Peritoneum (tissue), 1 donor: ENCODE measurements around a stretch of chr20.

DNA sequence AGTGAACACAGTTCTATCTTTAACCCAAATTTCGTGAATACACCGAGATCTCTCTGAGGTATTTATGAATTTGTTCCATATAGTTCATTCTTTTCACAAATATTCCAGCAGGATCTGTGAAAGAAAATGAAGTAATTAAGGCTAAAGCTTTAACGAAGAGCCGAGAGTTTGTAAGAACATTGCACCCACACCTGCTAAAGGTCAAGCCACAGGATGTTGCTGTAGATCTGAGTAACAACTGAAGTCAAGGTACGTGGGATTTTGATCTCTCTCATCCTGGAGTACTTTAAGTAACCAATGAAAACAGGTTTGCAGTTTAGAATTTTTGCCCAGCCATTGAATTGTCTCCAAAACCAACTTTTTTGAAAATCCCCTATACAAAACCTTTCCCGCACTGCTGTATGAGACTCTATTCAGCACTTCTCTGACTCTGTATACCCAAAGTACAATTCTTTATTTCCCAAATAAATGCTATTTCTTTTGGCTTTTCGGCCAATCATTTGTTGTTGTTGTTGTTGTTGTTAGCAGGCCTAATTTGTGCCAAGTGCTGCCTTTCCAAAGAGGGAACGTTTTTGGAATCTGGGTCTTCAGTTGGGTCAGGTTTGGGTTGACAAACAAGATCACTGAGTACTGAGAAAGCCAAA lies 14.8 kb upstream of the SIRPG start:
- PRO-cap = no peak

GRCh38 chr20:1816195-1816737 lies 78.9 kb upstream of the SIRPA start:
- PRO-cap = no peak

- PRO-cap = no peak
These were observed 65.0 kb upstream of the SIRPA start for GRCh38 chr20:1830161-1830722.

- PRO-cap = no peak
These were observed 34.7 kb upstream of the SIRPA start for GRCh38 chr20:1860484-1861025.

GRCh38 chr20:1874225-1875538 lies 20.5 kb upstream of the SIRPA start:
- PRO-cap = no peak

- PRO-cap = no peak
These were observed 48.5 kb downstream of the SIRPA start for GRCh38 chr20:1943528-1944208.

- PRO-cap = no peak
These were observed 17.3 kb downstream of the STK35 start for GRCh38 chr20:2118880-2119421.

DNA sequence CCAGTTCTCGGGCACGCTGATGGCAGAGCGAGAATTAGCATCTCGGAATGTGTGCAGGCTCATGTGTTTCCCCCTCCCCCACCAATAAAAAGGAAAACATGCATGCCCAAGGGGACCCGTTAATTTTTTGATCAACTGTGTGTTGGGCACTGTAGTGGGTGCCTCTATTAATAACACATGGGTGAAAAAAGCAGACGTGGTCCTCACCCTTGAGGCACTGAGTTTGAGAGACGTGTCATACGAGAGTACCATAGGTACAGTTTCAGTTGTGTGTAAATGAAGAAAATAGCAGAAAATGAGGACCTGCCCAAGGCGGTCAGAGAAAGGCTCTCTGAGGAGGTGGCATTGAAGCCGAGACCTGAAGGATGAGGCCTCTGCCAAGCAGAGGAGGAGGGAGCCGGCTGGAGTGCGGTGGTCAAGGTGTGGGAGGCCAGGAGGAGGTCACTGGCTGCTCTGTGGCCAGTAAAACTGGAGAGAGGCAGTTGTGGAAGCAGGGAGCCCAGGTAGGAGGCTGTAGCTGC lies 27.9 kb downstream of the STK35 start:
- PRO-cap = no peak

GRCh38 chr20:2147649-2148394 lies 46.2 kb downstream of the STK35 start:
- PRO-cap = no peak

DNA sequence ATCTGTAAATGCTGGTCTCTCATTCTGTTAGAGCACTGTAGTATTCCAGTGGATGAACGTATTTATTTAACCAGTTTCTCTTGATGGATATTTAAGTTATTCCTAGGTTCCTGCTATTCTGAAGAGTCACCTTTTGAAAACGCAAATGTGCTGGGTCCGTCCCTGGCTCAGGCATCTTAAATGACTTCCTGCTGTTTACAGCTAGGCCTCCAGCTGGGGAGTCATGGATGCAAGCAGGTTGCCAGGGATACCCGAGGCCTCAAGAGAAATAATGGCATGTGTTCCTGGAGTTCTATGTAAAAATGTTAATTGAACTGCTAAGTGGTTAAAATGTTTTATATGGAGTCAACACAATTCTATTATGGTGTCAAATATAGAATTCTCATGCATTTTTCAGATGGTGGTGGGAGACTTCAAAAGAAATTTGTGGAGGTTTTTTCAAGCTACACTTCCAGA lies 61.0 kb upstream of the TGM3 start:
- PRO-cap = no peak

- PRO-cap = no peak
These were observed 34.7 kb upstream of the TGM3 start for GRCh38 chr20:2261235-2261451.

DNA sequence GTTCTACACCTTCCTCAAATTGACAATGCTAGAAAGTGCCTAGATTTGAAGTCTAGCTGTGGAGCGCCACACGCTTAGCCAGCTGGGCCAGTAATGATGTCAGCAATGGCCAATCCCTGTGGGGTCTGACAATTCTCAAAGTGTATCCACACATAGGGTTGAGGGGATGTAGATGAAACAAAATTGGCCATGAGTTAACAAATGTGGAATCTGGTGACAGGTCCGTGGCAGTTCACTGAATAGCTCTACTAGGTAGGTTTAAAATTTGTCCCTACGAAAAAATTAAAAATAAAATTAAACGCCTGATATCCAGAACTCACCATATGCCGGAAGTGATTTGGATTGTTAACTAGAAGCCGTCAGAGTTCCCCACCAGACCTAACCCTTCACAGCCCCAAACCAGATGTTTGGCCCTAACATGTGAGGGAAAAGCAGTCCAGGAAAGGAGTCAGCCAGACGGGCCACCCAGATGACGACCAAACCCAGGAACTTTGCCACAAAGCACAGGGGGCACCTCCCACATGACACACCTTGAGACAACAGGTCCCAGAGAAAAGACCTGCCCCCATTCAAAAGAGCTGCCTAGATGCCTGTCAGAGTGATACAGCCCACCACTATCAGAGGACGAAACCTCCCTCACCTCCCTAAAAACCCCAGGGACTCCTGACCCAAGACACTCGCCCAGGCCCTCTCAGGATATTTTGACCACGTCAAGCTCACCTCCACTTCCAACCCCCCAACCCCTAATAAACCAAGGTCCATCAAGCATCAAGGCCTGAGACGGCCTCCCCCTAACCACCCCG lies 963 bp downstream of the ZNF343 start:
- PRO-cap = no peak

- PRO-cap = no peak
These were observed 3.9 kb downstream of the NOP56 start for GRCh38 chr20:2656227-2656902.

- PRO-cap = no peak
These were observed 4.5 kb upstream of the CPXM1 start for GRCh38 chr20:2804888-2805266.

- PRO-cap = no peak
These were observed 4.1 kb downstream of the TMEM239 start for GRCh38 chr20:2819973-2820894.

GRCh38 chr20:2836655-2837610 lies 3.5 kb downstream of the PCED1A start:
- PRO-cap = no peak

- PRO-cap = no peak
These were observed 9.2 kb upstream of the PTPRA start for GRCh38 chr20:2863867-2864782.

DNA sequence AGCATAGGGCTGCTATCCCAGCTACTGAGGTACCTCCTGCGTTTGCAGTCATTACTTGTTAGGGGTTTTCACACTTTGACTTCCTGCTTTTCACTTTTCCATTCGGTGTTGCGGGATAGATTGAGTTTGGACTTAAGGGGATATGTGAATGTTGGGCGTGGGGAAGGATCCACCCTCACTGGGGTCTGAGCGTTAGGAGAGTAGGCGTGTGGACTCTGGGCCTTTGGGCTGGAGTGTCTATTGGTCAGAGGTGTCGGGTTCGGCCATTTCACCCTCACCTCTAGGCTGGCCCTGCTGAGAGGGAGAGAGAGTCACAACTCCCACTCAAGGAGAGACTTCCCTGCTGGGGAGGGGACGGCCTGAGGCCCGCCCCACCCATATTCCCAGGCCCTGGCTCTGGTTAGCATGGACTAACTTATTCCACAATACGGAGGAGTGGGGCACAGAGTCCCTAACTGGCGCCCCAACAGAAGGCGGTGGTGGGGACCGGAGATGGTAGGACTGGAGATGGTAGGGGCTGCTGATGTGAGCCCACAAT lies 1.6 kb upstream of the PTPRA start:
- PRO-cap = no peak

DNA sequence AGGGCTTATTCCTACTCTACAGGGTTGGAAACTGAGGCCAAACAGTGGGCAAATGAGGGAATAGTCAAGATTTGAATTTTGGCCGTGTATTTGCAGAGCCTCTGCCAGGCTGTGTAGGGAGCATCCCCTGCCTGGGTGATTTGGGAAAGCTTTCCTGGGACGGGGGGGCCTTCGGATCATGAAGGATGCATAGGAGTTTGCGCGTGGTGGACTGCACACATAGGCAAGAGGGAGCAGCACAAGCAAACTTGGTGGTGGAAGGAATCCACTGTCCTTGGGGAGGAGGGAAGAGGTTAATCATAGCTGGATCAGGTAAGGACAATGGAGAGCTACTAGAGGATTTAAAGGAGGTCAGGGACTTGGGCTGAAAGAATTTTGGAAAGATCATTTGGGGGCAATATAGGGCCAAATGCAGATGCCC lies 2.4 kb downstream of the PTPRA start:
- PRO-cap = no peak

- PRO-cap = no peak
These were observed 21.0 kb upstream of the GNRH2 start for GRCh38 chr20:3022292-3022987.